Foreskin keratinocyte (primary cell): ENCODE data around the genes PSG2 and PSG4.

DNA sequence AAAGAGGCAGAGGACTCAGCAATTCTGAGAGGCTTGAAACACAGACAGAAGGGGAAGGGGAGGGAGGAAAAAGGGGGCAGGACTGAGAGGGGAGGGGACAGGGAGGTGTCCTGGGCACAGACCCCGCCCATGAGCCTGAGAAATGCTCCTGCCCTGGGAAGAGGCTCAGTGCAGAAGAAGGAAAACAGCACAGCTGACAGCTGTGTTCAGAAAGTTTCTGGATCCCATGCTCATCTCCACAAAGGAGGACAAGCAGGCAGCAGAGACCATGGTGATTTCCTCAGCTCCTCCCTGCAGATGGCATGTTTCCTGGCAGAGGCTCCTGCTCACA lies 59.2 kb upstream of the CEACAM8 start:
- RAMPAGE, total RNA, result no peak

GRCh38 chr19:43082651-43082955 lies at the start of gene PSG2:
Gene PSG2 (minus strand): TSS chr19:43082701.
- RAMPAGE, total RNA, result no peak

GRCh38 chr19:43205450-43205856 lies at the start of gene PSG4:
Gene PSG4 (minus strand): TSS chr19:43205638.
- RAMPAGE, total RNA, result no peak

GRCh38 chr19:43315818-43316319 lies 37.6 kb upstream of the CD177 start:
- RAMPAGE, total RNA, result no peak

GRCh38 chr19:43652666-43653327 lies 13.1 kb upstream of the CADM4 start:
- RAMPAGE, total RNA, result no peak

GRCh38 chr19:43699248-43700264 lies 16.3 kb upstream of the IRGC start:
- RAMPAGE, total RNA, result no peak

DNA sequence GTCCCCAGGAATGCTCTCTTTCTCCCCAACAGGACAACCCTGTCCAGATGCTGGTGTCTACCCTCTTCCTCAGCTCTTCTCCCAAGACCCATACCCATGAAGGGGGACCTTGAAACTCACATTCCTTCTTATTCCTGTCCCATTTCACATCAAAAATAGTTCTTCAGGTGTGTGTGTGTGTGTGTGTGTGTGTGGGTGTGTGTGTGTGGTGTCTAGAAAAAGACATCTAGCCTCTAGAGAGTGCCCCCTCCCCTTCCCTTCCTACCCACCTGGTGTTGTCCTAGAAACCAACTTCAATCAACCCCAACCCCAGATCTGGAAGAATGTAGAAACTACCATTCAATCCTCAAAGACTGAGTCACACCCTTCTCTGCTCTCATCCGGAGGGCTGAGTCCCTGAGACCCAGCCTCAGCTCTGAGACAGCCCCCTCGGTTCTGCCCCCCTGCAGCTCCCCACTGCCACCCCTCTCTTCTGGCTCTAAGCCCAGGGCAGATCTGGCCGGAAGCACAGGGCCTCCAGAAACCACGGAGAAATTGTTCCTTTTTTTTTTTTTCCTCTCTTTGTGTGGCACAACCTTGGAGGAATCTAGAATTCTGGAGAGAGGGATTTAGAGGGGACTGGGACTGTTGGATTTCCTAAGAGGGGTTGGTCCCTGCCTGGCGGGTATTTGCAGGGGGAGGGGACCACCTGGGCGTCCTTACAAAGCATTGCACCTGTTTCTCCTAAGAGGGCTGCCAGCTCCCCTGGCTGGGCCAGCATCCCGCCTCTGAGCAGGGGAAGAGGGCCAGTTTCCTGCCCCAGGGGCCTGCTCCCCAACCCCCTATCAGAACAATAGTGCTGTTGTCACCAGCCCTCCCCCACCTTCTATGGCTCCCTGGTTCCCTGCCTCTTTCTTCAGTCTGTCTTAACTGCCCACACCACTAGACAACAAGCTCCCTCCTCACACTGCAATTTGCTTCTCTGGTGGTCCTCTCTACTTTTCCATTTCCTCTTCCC lies 3.3 kb downstream of the KCNN4 start:
- RAMPAGE, total RNA, result no peak

GRCh38 chr19:43901260-43902133 lies 17.7 kb upstream of the ZNF404 start:
- RAMPAGE, total RNA, result start-site peak on the minus strand at chr19:43901769-43901831, 58 and 58 reads in 2 replicates

DNA sequence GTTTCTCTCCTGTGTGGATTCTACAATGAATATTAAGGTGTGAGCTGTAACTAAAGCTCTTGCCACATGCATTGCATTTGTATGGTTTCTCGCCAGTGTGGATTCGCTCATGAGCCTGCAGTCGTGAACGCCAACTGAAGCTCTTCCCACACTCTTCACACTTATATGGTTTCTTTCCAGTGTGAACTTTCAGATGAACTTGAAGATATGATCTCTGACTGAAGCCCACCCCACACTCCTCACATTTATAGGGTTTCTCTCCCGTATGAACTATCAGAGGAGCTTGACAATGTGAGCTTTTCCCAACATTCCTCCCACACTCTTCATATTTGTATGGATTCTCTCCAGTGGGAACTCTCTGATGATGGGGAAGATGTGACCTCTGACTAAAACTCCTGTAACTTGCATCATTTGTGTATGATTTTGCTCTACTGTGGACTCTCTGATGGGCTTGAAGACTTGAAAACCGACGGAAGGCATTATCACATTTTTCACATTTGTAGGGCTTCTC lies 20.7 kb downstream of the ZNF45 start:
- RAMPAGE, total RNA, result no peak

GRCh38 chr19:44003149-44003832 lies 534 bp downstream of the ZNF230 start:
- RAMPAGE, total RNA, result no peak

GRCh38 chr19:44094879-44095707 lies 932 bp downstream of the ZNF224 start:
- RAMPAGE, total RNA, result no peak

- RAMPAGE, total RNA, result no peak
These were observed 715 bp downstream of the ZNF234 start for GRCh38 chr19:44142018-44142520.

DNA sequence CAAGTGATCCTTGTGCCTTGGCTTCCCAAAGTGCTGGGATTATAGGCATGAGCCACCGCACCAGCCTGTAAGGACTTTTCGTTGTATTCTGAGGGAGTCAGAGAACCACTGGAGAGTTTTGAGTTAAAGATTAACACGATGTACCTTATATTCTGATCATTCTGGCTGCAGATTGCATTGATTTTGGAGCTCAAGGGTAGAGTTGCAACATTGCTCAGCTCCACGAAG lies 41.8 kb upstream of the CEACAM20 start:
- RAMPAGE, total RNA, result no peak

DNA sequence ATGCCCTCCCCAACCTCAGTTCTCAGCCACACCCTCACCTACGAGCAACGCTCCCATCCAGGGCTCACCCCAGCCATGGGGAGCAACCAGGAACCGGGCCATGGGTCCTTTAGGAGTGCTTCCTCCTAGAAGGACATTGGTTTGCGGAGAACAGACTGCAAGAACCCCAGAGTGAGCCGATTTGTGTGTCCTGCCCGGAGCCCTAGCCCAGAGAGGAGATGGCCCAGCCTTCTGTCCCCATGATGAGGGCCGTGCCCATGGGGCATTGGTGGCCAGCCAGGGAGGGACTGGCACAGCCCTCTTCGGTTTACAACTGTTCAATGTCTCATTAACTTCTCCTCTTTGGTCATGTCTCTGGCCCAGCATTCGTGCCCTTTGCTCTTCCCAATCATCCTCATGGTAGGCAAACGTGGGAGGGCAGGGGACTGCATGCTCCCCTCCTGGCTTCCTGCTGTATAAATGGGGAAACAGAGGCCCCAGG lies 32.9 kb upstream of the IGSF23 start:
- RAMPAGE, total RNA, result no peak

DNA sequence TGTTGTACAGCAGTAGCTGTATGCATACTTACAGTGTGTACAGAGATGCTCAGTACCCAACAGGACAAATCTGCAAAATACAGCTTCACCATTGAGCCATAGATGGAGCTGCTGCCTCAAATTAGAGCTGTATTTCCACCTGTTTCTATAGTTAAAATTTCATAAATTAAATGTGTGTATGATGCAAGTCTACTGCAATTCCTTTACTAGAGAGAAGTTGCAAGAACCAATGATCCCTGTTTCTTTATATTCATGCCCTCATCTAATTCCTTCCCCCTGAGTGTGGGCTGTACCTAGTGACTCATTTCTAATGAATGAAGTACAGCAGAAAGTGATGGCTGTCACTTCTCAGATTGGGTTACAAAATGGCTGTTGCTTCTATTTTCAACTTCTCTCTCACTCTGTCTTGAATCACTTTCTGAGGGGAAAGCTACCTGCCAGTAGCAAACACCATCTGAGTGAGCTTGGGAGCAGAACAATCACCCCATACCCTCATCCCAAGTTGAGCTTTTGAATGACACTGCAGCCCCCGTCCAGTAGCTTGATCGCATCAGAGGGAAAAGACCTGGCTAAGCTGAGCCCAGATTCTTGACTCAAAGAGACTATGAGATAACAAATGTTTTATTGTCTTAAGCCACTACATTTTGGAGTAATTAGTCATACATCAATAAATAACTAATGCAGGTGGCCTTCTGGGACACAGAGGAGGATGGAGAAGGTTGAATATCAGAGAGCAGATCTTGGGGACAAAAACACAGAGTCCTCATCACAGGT lies 24.8 kb upstream of the IGSF23 start:
- RAMPAGE, total RNA, result no peak

DNA sequence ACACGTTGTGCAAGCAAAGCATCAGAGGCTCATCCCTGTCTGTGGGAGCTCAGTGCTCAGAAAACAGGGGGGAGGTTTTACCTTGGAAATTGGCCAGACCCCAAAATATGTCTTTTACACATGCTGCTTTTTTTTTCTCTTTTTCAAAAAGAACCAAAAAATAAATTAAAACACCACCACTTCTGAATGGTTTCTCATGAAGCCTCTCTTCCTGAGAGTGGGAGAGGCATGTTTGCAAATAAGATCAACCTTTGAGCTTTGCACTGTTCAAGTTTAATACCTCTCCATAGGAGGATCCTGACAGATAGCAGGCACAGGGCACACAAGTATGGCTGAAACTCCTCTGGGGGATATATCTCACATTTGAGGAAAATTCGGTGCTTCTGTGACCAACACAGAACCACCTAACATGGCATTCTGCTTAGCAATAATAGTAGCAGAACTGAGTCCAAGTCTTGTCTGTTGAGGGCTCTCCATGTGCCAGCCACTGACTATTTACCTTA lies 7.1 kb upstream of the PVR start:
- RAMPAGE, total RNA, result no peak

- RAMPAGE, total RNA, result no peak
These were observed 547 bp downstream of the PVR start for GRCh38 chr19:44644183-44644731.

DNA sequence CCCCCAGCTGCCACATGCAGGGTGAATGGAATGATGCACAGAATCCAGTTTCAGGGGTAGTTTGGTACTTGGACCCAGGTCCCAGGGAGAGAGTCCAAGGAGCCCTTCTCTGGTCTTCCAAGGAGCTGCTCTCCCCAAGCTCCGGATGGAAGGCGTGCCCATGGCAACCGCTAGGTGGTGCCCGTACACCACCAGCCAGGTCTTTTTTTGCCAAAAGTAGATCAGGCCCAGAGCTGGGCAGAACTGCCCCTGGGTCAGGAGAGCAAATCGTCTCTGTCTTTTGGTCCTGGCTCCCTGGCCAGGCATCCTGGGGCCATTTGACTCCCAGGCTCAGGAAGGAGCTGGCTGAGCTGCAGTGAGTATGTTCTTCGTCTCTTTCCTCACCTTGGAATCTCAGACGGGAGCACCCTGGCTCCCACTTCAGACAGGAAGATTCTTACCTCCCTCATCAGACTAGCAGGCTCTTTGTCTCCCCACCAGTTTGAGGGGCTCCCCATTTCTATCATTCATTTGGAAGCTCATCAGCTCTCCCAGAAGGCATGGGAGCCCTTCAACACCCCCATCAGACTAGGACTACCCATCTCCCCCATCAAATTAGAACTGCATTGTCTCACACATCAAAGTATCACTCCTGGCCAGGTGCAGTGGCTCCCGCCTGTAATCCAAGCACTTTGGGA lies 24.5 kb upstream of the BCL3 start:
- RAMPAGE, total RNA, result no peak

DNA sequence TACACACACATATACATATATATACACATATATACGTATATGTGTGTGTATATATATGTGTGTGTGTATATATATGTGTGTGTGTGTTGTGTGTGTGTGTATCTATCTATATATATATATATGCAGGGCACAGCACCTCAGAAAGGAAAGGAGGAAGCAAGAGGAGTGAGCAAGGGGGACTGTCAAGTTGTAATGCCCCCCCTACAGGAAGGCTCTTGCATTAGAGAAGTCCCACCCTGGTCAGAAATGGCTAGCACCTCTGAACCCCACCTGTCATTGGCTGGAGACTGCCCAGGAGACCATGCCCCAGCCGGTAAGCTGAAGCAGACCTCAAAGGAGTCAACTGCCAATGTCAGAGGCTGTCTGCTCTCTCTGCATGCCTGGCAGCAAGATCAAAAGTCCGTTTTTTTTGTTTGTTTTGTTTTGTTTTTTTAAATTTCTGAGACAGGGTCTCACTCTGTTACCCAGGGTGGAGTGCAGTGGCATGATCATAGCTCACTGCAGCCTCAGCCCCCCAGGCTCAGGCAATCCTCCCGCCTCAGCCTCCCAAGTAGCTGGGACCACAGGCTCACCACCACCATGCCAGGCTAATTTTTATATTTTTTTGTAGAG lies 8.2 kb upstream of the BCL3 start:
- RAMPAGE, total RNA, result no peak

DNA sequence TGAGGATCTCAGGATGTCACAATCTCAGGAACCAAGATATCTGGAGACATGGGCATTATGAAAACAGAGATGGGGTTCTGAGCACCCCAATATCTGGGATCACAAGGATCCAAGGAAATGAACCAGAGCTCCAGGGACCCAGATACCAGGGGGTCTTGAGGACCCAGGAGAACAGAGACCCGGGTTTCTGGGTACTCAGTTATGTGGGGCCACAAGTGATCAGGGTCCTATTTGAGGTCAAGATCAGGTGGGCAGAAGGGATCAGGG lies 943 bp downstream of the BCL3 start:
- RAMPAGE, total RNA, result no peak